Mesangial cell (primary cell): ENCODE measurements around a stretch of chr7.

GRCh38 chr7:150382879-150383100, 3.7 kb downstream of the ZNF775 start:
- RAMPAGE, long total RNA: no peak

- RAMPAGE, long total RNA: no peak
These were observed 888 bp downstream of the GIMAP8 start for GRCh38 chr7:150451177-150451858.

DNA sequence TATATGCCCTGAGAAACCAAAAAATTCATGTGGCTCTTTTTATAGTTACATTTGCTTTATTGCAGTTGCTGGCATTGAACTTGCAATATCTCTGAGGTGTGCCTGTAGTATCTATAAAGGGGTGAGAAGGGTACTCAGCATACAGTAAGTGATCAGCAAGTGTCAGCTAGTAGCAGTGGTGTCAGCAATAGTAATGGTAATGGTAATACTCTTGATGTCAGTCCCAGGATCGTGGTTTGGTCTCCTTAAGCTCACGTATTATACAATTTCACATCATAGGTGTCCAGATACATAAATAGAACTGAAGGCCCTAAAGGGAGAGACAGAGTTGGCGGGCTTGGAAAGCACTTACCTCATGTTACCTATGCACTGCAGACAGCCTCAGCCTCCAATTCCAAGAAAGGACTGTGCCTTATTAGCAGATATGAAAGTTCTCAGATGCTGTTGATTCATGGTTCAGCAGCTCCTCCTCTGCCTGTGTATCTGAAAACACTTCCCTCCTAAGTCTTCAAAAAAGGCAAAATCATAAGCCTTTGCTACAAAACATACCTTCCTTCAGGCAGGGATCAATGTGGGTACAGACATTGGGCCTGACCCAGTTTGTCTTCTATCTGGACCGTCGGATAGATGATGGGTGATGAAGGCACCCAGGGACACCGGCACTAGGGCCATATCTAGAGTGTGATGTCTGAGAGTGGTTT, 6.5 kb upstream of the GIMAP7 start:
- RAMPAGE, long total RNA: no peak

GRCh38 chr7:150519610-150520936, 5.4 kb downstream of the GIMAP7 start:
- RAMPAGE, long total RNA: no peak

- RAMPAGE, long total RNA: no peak
These were observed 5.7 kb downstream of the GIMAP6 start for GRCh38 chr7:150626411-150626933.

- RAMPAGE, long total RNA: no peak
These were observed 694 bp downstream of the GIMAP2 start for GRCh38 chr7:150686083-150686717.

GRCh38 chr7:150687662-150688175, 2.2 kb downstream of the GIMAP2 start:
- RAMPAGE, long total RNA: no peak

GRCh38 chr7:150718468-150718878, 2.1 kb downstream of the GIMAP1 start:
- RAMPAGE, long total RNA: no peak

GRCh38 chr7:150721923-150722420, 5.6 kb downstream of the GIMAP1 start:
- RAMPAGE, long total RNA: no peak

- RAMPAGE, long total RNA: no peak
These were observed 31.4 kb downstream of the TMEM176B start for GRCh38 chr7:150768744-150769177.

- RAMPAGE, long total RNA: no peak
These were observed 339 bp downstream of the TMEM176B start for GRCh38 chr7:150799795-150800255.

DNA sequence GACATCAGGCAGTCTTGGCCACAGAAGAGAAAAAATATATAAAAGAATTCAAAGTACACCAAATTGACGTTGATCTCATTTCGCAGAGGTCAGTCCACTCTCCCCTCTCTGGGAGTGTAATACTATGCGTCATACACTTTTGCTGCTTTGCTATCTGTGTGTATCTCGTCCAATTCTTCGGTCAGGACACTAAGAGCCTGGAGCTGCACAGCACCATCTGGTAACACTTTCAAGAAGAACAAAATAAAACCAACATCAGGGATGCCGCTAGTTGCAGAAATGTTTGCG, 22.9 kb downstream of the TMEM176A start:
- RAMPAGE, long total RNA: no peak

DNA sequence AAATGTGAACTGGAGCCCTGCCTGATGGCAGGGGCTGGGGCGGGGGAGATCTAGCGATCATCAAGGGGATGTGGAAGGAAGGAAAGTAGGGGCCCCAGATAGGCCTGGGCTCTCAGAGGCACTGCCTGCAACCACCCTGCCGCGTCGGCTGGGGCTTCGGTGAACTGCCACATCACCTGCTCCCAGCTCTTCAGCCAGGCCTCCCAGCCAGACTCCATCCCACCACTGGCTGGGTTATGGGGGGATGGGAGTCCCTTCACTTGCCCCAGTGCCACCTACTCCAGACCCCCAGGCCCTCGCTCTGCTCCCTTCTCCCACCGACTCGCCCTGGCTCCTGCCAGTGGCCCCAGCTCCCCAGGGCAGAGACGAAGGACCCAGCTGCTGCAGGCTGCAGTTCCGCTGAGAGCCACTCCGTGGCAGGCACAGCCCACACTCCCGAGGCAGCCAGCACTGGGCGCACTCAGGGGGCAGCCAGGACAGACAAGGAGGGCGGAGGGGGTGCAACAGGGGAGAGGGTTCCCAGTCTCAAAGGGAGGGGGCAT, 15.3 kb downstream of the KCNH2 start:
- RAMPAGE, long total RNA: no peak

DNA sequence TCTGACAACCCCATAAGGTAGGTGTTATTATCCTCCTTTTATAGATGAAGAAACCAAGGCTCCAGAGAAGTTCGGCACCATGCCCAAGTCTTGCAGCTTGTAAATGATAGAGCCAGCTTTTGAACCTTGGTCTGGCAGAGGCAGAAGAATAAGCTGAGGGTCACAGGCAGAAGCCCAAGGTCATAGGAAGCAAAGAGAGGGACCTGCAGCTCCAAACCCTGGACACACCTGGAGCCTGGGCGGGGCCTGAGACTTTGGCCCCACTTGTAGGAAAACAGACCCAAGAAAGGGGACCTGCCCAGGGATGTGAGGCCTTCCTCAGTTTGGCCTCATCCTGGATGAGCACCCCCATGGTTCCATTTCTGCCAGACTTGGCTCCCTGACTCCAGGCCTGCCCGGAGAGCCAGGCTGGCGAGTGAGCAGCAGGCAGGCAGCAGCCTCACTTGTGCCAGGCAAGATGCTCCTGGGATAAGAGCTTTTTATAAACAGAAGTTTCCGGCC, 2.5 kb downstream of the KCNH2 start:
- RAMPAGE, long total RNA: no peak

DNA sequence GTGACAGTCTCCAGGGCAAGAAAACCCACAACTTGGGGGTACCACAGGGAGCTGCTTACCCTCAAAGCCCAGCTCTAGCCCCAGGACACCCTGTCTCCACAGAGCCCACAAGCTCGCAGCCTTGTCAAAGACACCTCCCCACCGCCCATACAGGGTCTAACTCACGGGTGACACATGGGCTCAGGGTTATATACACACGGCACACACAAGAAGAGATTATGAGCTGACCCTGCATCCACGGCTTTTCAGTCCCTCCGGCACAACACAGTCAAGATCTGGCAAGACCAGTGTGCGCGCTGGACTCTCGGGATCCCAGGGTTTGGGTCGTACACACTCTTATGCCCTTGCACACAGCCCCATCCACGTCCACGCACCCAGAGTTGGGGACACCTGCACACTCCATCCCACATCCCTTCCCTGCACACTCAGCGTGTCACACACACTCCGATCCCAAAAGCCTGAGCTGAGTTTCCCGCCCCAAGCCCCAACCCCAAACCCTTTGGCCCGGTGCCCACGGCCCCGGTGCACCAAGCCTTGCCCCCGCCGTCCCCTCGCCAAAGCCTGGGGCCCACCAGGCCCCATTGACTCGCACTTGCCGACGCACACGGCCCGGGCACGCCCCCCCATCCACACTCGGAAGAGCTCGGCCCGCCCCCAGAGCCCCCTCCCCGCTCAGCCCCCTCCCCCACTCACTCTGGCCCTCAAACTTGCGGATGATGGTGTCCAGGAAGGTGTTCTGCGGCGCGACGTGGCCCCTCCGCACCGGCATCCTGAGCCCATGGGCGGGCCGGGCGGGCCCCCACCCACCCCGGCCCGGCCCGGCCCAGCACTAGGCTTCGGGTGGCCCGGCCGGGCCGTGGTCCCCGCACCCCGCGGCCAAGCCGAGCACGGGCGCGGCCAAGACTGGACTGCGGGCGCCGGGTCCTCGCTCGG, 710 bp downstream of the KCNH2 start:
- RAMPAGE, long total RNA: no peak

DNA sequence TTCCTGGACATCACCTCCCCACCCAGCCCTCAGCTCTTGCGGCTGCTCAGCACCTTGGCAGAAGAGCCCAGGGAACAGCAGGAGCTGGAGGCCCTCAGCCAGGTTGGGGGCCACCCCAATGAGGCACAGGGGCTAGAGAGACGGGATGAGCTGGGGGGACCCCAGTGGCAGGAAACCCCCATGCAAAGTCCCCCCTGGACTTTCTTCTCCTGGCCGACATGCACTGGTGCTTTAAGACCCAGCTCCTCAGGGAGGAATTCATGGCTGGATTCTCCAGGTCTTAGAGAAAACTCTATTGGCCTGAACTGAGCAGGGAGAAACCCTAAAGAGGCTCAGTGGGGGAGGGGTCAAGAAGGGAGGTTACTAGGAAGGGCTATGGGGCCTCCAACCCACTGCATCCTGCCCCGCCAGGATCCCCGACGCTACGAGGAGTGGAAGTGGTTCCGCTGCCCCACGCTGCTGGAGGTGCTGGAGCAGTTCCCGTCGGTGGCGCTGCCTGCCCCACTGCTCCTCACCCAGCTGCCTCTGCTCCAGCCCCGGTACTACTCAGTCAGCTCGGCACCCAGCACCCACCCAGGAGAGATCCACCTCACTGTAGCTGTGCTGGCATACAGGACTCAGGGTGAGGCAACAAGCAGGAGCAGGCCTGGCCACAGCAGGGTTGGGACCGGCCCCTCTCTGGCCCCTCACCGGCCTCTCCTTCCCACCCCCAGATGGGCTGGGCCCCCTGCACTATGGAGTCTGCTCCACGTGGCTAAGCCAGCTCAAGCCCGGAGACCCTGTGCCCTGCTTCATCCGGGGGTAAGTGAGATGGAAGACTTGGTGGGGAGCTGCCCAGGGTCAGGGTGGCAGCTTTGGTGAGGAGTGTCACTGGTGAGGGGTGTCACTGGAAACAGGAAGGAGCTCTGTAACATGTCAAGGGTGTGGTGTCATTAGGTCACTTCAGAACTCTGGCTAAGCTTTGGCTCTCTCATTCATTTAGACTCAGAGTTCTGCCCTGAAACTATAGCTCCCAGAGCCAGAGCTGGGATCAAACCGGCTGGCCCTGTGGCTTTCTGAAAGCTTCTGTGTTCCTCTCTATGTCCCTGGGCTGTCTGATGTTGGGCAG, 13.8 kb downstream of the ATG9B start:
- RAMPAGE, long total RNA: no peak

- RAMPAGE, long total RNA: no peak
These were observed 6.7 kb downstream of the ATG9B start for GRCh38 chr7:151017442-151018084.

- RAMPAGE, long total RNA: no peak
These were observed 5.3 kb downstream of the ATG9B start for GRCh38 chr7:151019075-151019379.

- RAMPAGE, long total RNA: no peak
These were observed 306 bp upstream of the ASIC3 start for GRCh38 chr7:151047974-151048475.

DNA sequence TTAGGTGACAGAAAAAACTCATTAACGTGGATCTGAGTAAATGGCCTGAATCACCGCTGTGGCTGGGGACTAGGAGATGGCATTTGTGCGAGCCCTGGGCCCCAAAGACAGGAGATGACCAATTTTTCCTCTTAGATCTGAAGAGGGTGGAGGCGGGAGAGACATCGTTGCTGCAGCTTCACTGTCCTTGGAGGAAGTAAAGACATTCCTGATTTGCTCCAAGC, 2.0 kb downstream of the AGAP3 start:
- RAMPAGE, long total RNA: no peak